Vein endothelial cell (primary cell): ENCODE data around the genes SLK and SFR1.

GRCh38 chr10:103845542-103846334, 9.6 kb downstream of the SH3PXD2A start:
- CAGE, long polyA plus RNA, result no peak

- CAGE, long polyA plus RNA, result no peak
Observed at GRCh38 chr10:103892211-103892553, 25.8 kb downstream of the STN1 start.

- CAGE, long polyA plus RNA, result no peak
Observed at GRCh38 chr10:103967075-103968151, at the start of gene SLK. TSS of gene SLK (plus strand) at chr10:103967140.

DNA sequence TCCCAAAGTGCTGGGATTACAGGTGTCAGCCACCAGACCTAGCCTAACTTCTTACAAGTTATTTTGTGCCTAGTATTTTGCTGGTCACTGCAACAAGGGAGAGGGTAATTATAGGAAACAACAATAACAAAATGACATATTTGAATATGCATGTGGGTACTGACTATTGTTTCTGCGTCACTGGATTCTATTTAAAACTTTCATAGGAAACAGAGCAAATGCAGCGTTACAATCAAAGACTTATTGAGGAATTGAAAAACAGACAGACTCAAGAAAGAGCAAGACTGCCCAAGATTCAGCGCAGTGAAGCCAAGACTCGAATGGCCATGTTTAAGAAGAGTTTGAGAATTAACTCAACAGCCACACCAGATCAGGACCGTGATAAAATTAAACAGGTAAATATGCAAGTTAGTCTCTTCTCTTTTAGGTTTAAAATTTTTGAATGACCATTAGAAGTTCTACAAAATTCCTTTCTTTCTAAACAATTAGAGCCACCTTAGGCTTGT, 52.6 kb downstream of the SLK start:
- CAGE, long polyA plus RNA, result no peak

DNA sequence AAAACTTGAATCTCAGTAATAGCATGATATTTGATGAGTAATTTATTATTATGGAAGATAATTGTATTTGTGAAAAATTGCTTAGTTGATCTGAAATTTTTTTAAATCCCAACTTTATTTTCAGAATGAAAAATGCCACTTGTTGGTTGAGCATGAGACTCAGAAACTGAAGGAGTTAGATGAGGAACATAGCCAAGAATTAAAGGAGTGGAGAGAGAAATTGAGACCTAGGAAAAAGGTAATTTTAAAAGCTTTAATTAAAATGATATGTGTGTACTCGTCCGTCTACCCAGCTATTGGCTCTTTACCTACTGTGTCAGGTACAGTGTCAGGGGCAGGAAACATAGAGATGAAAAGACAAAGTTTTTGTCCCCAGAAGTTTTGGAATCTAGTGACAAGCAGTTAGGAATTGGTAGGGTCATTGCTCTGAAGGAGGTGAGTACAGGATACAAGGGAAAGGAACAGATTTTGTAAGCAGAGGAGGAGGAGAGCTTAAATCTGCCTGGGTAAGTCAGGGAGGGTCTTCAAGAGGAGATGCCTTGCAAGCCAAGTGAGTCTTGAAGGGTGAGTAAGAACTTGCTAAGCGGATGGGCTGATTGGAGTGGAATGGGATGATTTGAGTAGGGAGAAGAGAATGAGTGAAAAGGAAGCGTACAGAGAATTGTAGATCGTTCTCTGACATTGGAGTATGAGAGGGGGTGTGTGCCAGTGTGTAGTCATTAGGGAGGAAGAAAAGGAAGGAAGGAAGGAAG, 54.7 kb downstream of the SLK start:
- CAGE, long polyA plus RNA, result no peak

- CAGE, long polyA plus RNA, result no peak
Observed at GRCh38 chr10:104034019-104034350, 51.7 kb downstream of the COL17A1 start.

- CAGE, long polyA plus RNA, result no peak
Observed at GRCh38 chr10:104120728-104121787, 913 bp upstream of the SFR1 start.

GRCh38 chr10:104121788-104122198, at the start of gene SFR1:
TSS of gene SFR1 (plus strand) at chr10:104122171.
- CAGE, long polyA plus RNA, result no peak

- CAGE, long polyA plus RNA, result no peak
Observed at GRCh38 chr10:104268101-104268329, 969 bp upstream of the GSTO2 start.

DNA sequence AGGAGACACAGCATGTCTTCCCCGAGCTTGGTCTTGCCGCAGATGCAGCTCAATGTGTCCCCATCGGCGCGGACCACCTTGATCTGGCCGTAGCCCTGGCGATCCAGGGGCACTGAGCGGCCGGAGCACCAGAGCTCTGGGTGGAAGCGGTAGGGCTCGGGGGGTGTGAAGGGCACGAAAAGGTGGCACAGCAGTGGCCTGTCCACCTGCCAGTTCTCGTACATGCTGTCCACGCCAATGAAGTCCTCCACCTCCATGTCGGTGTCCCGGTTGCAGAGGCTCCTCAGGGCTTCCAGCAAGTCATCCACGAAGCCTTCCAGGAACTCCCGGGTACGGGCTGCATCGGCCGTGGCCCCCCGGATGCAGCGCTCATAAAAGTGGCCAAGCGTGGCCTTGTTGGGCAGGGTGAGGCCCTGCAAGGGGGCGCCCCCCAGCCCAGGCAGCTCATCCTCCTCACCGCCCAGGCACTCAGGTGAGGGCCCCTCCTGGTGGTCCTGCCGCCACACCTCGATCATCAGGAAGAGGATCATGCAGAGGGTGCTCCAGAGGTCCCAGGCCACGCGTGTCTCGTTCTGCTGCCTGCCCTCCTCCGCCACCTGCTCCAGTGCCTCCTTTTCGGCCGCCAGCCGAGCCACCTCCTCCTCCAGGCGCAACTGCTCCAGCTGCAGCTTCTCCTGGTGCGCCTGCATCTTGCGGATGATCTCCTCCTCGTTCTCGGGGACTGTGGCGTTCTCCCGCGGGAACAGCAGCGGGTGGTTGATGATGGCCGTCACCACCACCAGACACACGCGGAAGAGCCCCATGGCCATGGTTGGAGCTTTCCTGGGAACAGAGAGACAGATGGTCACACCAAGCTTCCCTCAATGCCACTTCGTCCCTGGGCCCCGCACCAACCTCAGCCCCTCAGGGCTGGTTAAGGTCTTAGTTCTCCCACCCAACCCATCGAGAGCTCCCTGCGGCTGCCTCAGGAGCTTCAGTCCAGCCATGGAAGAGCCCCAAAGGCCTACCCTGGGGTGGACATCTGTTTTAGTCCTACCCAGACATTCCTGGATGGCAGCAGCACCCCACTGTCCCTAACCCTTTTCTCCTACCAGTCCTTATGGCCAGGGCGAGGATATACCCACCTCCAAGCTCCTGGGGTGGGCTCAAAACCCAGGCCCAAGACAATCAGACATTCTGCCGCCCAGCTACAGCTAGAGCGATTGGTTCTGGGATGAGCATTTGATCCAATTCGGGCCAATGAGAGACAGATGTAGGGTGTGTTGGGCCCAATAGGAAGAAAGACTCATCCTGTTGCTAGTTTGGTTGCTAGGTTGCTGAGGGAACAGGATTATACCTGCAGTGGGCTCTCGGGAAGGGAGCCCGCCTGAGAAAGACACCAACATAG, 22.5 kb downstream of the ITPRIP start:
- CAGE, long polyA plus RNA, result no peak

- CAGE, long polyA plus RNA, result no peak
Observed at GRCh38 chr10:104397398-104397618, 43.7 kb downstream of the CFAP58 start.

DNA sequence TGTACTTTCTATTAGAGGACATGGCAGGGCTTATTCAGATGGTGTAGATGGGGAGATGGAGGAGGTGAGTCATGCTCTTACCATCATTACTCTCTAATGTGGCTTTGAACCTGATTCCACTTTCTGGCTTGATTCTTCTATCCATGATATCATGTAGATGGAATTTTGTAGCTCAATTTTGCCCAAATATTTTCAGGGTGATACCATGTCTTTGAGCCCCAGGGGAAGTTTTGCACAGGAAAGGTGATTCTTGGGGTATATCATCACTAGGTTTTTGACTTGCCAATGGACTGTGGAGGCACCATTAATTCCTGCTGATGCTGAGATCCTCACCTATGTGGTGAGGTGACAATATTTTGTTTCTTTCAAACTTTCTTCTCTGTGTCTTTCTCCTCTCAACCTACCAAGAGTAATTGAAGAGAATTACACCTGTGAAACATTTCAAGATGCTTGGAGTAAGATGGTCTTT, 91.9 kb downstream of the CFAP58 start:
- CAGE, long polyA plus RNA, result no peak

GRCh38 chr10:104642255-104642579, 1.1 kb downstream of the SORCS3 start:
- CAGE, long polyA plus RNA, result no peak

GRCh38 chr10:108708230-108708933, 1214.9 kb downstream of the XPNPEP1 start:
- CAGE, long polyA plus RNA, result no peak

DNA sequence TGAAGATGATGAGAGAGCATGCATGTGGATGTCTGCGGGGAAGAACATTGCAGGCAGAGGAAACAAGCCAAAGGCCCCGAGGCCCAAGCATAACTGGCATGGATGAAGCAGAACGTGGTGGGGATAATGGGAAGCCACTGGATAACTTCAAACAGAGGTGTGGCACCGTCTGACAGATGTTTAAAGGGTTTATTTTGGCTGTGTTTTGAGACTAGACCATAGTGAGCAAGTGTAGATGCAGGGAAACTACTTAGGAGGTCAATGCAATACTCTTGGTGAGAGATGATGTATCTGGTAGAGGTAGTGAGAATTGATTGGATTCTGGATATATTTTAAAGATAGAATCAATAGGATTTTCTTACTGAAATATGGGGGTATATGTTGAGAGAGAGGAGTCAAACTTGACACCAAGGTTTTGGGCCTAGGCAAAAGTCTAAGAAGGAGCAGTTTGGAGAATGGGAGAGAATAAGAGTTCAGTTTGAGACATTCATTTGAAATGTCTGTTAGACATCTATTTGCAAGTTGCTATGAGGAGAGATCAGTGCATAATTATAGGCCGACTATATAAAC, 12.7 kb downstream of the ADD3 start:
- CAGE, long polyA plus RNA, result no peak

GRCh38 chr10:110226920-110227931, 19.8 kb downstream of the MXI1 start:
- CAGE, long polyA plus RNA, result no peak

GRCh38 chr10:110297388-110298020, 7.2 kb downstream of the SMNDC1 start:
- CAGE, long polyA plus RNA, result no peak

DNA sequence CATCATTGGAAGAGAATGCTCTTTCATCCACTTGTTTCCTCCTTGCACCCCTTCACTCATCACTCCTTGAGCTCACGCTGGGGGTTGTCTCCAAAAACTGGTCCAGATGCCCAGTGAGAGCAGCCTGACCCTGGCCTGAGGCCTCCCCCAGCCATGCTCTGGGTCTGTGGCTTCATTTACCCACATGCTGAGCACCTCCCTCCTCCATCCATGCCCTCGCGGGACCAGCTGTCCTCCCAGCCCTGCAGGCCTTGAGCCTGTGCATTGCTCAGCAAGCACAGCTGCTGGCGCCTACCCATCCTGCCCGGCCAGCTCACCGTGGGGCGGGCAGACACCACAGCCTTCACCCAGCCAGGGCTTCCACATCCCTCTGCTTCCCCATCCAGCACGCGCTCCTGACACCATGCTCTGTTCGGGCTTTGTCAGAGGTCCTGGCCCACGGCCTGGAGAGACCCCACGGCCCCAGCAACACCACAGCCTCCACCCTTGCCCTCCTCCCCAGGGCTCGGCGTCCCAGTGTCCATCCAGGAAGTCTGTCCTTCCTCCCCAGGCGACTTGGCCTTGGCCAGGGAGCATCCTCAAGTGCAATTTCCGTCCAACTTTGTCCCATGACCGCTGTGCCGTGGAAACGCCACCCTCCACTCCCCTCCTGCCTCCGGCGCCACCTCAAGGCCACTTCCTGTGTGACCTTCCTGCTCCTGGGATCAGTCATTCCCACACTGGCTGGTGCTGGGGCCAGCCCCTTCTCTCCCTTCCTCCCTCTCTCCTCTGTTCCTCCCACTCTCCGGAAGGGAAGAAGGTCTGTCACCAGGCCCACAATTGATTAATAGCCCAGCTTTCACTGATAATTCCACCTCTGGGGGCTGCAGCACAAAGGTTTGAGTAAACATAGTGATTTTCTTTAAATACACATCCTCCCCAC, 71.4 kb upstream of the SMNDC1 start:
- CAGE, long polyA plus RNA, result no peak

- CAGE, long polyA plus RNA, result no peak
Observed at GRCh38 chr10:110414337-110415280, 83.1 kb upstream of the DUSP5 start.

- CAGE, long polyA plus RNA, result no peak
Observed at GRCh38 chr10:110420759-110421106, 77.0 kb upstream of the DUSP5 start.